Metanephros (tissue), 2 donors: ENCODE data around the genes CASD1 and ASNS.

GRCh38 chr7:94509181-94509949, at the start of gene CASD1:
Gene CASD1, plus strand, starts transcription at chr7:94509809.
- RAMPAGE, long total RNA, result no peak

GRCh38 chr7:95071352-95071779, 164.0 kb downstream of the PPP1R9A start:
- RAMPAGE, long total RNA, result no peak

DNA sequence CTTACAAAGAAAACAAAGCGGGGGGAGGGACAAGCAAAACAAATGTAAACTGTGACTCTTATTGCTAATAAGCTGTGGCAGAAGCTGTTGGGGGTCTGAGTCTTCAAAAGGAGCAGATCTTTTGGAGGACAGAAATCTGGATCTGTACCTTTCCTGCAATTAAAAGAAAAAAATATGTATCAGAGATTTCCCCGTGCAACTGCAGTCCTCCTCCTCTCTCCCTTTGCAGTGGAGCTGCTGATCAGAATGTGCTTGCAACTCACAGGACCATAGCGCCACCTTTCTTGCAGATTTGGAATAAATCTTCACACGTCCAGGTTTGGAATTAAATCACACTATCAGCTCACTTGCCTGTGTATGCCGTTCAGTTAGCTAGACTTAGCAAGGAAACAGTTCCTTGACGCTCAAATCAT, 77.6 kb downstream of the PON1 start:
- RAMPAGE, long total RNA, result no peak

DNA sequence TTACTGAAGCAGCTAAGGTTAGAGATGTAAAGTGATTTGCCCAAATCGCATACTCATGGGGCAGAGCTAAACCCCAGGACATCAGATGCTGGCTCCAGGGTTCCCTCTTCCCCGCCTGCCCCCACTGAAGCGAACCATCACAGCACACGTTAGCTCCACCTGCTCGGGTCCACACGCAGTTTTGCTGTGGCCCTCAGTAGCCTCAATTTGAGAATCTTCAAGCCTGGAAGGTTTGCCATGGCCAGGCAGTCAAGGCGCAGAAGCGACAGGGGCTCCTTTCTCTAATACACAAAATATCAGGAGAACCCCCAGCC, 619 bp downstream of the PON1 start:
- RAMPAGE, long total RNA, result no peak

DNA sequence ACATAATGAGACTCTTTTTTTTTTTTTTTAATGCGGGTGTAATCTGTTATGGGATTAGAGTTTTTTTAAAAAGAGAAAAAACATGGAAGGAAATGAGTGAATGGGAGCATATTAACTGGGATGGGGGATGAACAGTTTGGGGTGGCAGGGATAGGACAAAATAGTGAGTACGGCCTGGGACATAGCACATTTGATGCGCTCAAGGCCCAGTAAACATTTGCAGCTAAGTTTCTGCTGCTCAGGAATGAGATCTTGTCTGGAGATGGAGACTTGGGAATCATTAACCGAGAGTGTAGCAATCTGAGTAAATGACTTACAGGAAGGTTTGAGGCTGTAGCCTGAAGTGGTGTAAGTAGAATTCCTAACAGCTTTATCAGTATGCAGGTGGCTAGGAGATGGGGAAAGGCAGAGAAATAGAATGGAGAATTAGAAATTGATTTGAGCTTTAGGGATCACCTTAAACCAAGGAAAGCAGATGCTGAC, 6.1 kb upstream of the PON2 start:
- RAMPAGE, long total RNA, result no peak

- RAMPAGE, long total RNA, result no peak
Measured at GRCh38 chr7:95582034-95582905, 14.0 kb downstream of the PDK4 start.

DNA sequence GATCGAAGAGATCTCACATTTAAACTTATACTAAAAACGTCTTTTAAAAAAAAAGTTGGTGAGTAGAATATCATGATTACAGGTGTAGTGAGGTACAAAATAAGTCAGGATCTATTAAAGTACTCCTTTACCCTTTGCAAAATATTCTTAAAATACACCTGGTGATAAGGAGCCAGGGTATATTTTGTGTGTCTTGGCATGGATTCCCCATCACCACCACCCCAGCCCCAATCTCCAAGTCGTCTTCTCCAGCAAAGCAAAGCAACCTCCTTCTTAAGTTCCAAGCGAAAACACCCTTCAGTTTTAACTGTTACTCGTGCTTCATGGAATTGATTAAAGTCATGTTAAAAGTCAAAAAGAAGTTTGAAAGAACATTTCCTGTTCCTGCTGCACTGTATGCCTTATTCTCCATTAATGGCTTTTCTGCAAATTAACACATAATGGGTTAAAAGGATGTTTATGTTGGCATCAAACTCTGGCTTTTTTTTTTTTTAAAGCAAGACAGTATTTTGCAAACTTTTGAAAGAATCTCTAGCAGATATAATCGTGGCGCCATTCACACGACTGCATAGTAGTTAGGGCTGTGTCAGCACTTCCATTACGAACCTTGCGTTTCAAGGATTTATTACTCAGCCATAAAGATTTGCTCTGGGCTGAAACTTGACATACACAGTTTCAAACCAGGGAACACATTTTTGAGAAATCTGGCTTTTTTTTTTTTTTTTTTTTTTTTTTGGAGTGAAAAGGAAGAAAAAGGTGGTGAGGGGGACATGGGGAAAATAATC, 207.7 kb downstream of the DYNC1I1 start:
- RAMPAGE, long total RNA, result no peak

- RAMPAGE, long total RNA, result no peak
Measured at GRCh38 chr7:96270636-96271282, 51.1 kb downstream of the SLC25A13 start.

DNA sequence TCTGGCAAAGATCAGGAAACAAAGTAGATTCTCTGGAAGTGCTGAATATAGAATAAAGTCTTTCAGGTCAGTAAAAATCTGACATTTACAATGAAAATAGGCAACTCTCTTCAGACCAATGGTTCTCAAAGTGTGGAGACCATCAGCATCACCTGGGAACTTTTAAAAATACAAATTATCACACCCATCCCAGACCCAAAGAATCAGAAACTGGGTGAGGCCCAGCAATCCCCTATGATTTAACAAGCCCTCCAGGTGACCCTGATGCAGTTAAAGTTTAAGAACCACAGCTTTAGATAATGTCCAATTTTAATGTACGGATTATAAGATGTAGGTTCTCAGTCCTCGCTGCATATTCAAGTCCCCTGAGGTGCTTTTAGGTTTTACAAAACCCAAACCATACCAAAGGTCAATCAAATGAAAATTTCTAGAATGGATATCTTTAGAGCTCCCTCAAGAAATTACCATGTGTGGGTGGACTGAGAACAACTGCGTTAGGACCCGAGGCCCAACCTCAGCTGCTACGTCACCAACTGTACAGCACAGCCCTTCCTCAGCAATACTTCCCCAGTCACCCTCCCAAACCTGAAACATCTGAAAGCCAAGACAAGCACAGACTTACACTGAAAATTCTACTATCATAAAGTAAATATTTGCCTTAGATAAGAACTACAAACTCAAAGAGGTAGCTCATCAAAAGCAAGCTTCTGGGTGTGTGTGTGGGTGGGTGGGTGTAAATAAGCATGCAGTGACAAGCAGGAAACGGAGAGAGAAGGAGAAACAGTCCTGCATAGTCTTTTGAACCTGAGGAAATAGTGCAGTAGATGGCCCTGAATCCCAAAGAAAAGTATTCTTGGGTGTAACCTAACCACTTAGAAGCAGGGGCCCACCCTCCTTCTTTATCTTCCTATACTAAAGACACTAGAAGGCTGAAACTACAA, 19.0 kb downstream of the SLC25A13 start:
- RAMPAGE, long total RNA, result no peak

GRCh38 chr7:96331182-96331828, 9.4 kb upstream of the SLC25A13 start:
- RAMPAGE, long total RNA, result no peak

- RAMPAGE, long total RNA, result no peak
Measured at GRCh38 chr7:96388592-96388994, 66.7 kb upstream of the SLC25A13 start.

DNA sequence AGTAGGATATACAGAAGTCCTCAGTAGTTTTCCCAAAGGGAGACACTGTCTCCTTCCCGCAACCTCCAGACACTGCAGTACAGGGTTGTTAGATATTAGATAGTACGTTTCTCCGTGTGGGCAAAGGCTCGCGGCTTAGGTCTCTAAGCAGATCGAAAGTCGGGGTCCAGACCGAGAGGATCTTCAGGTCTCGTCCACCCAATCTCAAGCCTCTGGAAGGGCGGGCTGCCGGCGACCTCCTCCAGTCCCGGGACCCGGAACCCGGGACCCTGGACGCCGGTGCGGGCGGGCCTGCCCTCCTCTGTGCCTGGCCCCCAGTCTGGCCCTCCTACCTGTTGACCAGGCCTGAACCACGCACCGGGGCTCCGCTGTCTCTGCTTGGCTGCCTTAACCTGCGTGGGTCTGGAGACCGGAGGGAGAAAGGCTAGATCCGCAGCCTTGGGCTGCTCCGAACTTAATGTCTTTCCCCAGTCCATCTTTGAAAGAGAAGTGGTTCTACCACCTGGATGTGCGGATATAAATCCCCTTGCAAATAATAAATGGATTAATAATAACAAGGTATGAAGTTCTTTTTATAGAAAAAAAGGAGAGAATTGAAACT, 1.4 kb upstream of the DLX6 start:
- RAMPAGE, long total RNA, result no peak

DNA sequence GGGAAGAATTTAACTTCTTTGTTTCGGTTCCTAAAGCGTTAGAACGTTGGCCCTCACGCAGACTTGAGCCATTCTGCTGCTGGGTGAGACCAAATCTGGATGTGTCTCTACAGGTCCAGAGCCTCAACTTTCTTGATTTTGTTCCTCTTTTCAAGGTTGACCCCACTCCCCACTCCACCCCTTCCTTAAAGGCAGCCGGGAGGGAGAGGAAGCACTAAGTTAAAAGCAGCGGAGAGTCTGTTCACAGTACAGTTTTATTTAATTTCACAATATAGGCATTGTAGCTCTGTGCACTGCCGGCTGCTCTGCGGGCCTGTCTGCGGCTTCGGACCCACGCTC, 2.5 kb upstream of the DLX5 start:
- RAMPAGE, long total RNA, result no peak

- RAMPAGE, long total RNA, result start-site peak on the minus strand at chr7:97872403-97872490, 26 and 26 reads in 2 replicates
Measured at GRCh38 chr7:97871578-97872686, at the start of gene ASNS. Gene ASNS, minus strand, starts transcription at chr7:97872408.

- RAMPAGE, long total RNA, result no peak
Measured at GRCh38 chr7:98057960-98058527, 48.6 kb upstream of the LMTK2 start.

- RAMPAGE, long total RNA, result no peak
Measured at GRCh38 chr7:98106225-98106526, 486 bp upstream of the LMTK2 start.

DNA sequence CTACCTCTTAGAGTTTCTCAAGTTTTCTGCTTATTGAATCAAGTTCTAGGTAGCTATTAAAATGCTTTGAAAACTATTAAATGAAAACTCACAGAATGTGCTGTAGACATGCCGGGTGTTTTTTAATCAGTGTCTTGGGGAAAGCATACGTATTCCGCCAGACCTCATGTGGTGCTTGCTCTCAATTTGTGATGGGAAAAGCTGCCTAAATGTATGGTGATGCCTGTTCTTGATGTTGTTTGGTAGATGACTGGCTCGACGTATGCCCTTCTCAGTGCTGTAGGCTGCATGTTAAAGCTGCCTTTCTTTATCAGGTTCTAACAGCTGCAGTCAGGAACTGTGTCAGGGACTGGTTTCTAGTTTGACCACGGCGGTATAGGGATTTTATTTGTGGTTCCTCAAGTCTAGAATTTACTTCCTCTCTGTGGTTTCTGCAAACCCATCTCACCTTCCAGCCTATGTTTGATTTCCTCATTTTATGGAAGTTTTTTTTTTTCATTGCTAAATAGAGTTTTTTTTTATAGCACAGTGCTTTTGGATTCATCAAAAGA, 26.4 kb downstream of the LMTK2 start:
- RAMPAGE, long total RNA, result no peak

DNA sequence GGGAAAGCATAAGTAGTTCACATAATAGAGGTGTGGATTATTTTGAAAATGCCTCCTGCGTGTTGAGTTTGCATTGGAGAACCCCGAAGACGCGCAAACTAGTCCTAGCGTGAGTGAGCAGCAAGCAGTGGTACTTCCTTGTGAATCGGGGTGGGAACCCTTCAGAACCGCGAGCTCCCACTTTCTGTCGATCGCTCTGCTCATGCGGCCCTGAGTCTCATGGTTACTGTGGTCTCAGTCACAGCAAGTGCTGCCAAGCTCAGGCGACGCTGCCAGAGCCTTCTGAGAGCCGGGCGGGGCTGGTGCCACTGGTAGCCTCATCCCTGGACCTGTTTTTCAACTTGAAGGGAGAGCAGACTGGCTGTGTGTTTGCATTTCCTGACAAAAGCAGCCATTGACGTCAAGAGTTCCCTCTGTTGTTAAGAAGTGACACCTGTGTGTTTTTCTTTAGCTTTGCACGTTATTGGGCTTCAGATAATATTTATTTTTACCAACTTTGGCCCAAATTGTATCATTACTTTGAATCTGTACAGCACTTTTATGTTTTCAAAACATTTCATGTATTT, 32.9 kb upstream of the BHLHA15 start:
- RAMPAGE, long total RNA, result no peak

- RAMPAGE, long total RNA, result no peak
Measured at GRCh38 chr7:98211698-98212353, 587 bp downstream of the BHLHA15 start.

GRCh38 chr7:98240770-98241323, 11.2 kb downstream of the TECPR1 start:
- RAMPAGE, long total RNA, result no peak